Sternocleidomastoid (tissue), 1 donor: Measurements from ENCODE around the genes USH1C, SAAL1 and TMEM86A.

- PRO-cap = no peak
These were observed 83.1 kb upstream of the C11orf58 start for GRCh38 chr11:16655390-16655719.

- PRO-cap = no peak
These were observed 95.9 kb downstream of the PLEKHA7 start for GRCh38 chr11:16917935-16919052.

GRCh38 chr11:16986039-16986717 lies 28.0 kb downstream of the PLEKHA7 start:
- PRO-cap = no peak

DNA sequence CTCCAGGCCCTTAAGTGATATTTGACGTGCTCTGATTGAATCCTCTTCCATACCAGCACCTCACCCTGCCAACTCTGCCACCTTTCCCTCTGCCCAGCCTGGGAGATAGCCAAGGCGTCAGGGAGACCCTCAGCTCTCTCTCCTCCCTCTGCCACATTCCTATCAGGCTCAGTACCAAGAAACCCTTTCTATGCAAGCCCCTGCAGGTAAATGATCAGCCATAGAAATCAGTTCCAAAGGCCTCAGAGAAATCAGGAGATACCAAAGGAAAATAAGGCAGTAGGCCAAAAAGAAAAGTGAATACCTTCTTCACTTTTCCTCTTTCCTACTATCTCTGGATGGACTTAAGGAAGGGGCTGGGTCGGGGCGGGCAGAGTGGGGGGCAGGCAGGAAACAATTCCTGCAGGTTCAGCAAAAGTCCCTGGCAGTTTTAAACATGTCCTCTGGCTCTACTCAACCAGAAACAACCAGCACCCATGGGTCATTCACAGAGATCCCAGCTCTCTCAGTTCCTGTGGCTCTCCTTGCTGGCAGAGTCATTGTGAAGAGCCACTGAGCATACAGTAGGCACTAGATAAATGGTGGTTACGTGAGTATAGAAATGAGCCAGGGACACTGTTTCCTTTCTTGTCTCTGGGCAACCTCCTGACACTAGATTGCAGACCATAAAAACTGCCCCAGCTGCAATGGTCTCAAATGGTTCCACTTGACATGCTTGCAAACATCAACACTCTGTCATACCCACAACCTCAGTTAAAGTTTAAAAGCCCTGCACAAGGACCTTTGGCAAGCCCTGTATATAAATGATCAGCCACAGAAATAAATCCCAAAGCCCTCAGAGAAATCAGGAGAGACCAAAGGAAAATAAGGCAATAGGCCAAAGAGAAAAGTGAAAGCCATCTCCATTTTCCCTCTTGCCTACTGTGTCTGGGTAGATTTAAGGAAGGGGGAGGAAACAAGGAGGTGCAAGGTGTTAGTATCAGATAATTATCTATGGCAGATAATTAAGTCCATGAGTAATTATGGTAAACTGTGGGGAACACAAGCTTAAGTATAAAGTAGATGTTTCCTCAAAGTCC lies 20.9 kb downstream of the PLEKHA7 start:
- PRO-cap = no peak

GRCh38 chr11:17011473-17012754 lies 2.3 kb downstream of the PLEKHA7 start:
- PRO-cap = no peak

DNA sequence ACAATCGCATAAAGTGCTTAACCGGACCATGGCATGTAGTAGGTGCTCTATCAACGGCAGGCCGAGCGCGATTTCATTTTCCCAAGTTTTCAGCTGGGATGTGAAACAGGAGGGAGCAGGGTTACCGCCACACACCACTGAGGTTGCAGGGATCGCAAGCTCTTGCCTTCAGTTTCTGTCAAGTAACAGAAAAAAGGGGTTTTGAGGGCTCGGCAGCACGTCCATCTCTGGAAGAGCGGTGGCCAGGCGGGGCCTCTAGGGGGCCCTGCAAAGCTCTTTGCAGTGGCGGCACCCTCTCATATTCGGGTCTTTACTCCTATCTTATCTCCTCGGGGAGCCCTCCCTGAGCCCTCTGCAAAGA lies 738 bp upstream of the PLEKHA7 start:
- PRO-cap = no peak

- PRO-cap = no peak
These were observed 3.7 kb downstream of the RPS13 start for GRCh38 chr11:17073474-17074547.

DNA sequence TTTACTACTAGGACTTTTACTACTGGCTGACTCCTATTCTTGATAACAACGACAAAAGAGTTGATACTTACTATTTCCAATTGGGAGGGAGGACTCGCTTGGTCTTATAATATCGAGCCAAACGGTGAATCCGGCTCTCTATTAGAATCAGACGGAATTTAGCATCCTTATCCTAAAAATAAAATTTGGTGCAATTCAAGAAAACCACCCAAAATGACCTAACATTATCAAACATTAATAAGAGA lies 2.5 kb downstream of the RPS13 start:
- PRO-cap = no peak

- PRO-cap = no peak
These were observed at the start of gene USH1C for GRCh38 chr11:17544046-17544715. Gene USH1C (minus strand): TSS chr11:17544416.

DNA sequence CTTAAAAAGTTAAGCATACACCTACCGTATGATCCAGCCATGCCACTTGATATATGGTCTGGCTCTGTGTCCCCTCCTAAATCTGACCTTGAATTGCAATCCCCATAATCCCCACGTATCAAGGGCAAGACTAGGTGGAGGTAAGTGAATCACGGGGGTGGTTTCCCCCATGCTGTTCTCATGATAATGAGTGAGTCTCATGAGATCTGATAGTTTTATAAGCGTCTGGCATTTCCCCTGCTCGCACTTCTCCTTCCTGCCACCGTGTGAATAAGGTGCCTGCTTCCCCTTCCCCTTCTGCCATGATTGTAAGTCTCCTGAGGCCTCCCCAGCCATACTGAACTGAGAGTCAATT lies 4.7 kb downstream of the SAAL1 start:
- PRO-cap = no peak

DNA sequence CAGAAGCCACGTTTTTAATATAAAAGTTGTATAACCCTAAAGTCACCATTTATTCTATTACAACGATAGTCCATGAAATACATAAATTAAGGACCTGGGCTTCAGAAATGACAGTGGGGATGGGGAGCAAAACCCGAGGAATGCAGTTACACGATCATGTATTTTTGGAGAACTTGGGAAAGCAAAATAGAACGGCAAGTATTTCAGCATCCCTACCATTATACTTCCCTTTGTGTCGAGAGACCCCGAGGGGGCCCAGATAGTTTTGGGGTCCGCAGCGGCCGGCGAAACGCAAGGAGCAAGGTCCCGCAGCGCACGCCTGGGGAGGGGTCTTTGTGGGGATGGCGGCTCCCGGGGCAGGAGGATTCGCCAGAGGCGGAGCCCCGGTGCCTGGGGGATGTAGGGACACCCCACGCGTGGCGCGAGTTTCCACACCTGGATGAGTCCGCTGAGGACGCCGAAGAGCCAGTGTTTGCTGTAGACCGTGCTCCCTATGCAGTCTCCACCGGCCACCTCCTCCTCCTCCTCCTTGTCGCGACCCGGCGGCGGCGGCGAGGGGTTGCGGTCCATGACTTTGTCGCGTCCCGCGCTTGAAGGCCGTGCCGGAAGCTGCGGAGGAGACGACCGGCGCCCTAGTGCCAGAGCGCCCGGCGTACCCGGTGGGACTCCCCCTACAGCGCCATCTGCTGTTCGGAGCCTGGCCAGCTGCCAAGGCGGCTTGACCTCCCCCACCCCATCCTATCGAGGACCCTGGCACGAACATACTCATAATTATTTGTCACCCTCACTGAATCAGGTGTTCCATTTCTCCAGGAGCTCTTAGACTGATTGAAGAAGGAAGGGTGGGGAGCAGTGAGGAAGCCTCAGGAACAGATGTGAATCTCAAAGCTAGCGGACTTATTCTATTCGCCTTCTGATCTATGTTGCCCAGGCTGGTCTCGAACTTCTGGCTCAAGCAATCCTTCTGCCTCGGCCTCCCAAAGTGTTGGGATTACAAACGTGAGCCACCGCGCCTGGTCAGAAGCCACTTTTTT lies at the start of gene SAAL1:
Gene SAAL1 (minus strand): TSS at position 611 of the 1,034 bp plus-strand sequence.
- PRO-cap = bidirectional peak, plus-strand start at position 840 of the sequence, minus-strand start at position 592 of the sequence

DNA sequence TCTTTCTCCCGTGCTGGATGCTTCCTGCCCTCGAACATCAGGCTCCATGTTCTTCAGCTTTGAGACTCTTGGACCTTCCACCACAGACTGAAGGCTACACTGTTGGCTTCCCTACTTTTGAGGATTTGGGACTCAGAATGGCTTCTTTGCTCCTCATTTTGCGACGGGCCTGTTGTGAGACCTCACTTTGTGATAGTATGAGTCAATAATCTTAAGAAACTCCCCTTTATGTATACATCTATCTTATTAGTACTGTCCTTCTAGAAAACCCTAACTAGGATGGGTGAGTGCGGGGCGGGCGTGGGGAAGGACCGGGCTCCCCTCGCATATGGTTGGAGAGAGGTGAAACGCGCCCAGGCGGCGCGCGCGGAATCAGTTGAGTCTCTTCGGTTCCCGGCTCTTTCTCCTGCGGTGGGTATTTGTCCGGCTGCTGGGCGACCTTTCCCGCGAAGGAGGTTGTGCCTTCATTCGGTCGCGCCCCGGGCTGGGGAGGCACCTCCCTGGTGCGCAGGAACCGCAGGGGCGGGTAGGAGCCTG lies 27.8 kb downstream of the SAA4 start:
- PRO-cap = no peak

GRCh38 chr11:18398871-18399323 lies 4.5 kb downstream of the LDHA start:
- PRO-cap = no peak

DNA sequence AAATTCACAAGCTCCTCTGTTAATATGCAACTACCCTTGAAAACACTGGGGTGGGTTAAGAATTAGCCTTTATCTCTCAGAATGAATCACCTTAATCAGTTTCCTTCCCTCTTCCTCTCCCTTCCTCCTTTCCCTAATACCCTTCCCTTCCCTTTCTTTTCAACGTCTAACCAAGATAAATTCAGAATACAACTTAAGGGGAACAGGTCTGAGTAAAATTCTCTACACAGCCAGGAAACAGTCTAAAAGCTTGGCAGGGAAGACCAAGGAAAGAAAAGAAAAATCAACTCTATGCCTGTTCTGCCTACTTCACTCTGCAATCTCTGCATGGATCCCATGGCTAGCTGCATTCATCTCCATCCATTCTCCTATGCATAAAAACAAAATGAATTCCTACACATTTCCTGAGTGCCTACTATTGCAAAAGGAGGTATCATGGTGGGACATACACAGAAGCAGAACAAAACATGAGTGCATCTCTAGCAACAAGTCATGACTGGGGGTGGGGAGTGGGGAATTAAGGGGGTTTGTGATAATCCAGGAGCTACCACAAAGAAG lies 15.2 kb downstream of the UEVLD start:
- PRO-cap = no peak

- PRO-cap = bidirectional peak, plus-strand start at chr11:18698758, minus-strand start at chr11:18698549; bidirectional peak, plus-strand start at chr11:18699183, minus-strand start at chr11:18699115
These were observed at the start of gene TMEM86A for GRCh38 chr11:18698340-18699562. Gene TMEM86A (plus strand): TSS chr11:18698779.

DNA sequence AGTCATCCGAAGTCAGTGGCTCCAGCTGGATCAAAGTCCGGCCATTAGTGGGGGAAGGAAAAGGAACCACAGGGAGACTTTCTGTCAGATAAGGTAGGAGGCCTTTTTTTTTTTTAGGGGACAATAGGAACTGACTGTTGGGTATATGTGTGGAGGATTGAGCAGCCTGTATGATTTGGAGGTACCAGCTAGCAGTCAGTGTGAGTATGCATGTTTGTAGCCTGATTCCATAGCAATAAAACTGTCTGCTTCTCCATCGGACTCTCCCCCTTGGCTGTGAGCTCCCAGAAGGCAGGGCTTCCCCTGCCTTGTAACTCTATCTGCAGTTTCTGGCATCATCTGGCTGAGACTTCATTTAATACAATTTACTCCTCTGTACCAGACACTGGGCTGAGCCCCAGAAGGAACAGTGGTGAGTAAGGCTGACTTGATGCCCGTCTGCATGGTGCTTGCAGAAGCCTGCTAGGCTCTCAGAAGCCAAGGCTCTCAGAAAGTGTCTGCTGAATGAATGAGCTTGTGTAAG lies 5.7 kb downstream of the IGSF22 start:
- PRO-cap = no peak

DNA sequence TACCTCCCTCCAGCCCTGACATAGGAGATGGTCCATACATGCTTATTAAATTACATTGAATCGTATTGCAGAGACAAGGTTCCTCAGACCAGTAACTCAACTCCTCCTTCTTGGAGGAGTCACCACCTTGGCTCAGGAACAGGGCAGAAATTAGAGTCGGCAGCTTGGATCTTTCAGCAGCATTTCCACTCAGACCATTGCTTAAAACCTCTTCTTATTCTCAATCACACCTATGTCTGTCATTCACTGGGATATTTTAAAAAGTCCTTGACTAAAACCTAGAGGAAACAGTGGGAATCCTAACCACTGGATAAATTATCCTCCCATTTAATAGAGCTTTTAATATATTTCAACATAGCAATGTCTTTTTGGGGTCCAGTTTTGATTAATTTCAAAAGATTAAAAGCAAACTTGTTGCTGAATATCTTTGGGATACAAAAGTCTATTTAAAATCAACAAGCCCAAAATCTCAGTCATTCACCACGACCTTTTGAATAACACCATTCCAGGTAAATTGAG lies 835 bp downstream of the CSRP3 start:
- PRO-cap = no peak

- PRO-cap = no peak
These were observed 101.2 kb upstream of the E2F8 start for GRCh38 chr11:19341979-19342215.

DNA sequence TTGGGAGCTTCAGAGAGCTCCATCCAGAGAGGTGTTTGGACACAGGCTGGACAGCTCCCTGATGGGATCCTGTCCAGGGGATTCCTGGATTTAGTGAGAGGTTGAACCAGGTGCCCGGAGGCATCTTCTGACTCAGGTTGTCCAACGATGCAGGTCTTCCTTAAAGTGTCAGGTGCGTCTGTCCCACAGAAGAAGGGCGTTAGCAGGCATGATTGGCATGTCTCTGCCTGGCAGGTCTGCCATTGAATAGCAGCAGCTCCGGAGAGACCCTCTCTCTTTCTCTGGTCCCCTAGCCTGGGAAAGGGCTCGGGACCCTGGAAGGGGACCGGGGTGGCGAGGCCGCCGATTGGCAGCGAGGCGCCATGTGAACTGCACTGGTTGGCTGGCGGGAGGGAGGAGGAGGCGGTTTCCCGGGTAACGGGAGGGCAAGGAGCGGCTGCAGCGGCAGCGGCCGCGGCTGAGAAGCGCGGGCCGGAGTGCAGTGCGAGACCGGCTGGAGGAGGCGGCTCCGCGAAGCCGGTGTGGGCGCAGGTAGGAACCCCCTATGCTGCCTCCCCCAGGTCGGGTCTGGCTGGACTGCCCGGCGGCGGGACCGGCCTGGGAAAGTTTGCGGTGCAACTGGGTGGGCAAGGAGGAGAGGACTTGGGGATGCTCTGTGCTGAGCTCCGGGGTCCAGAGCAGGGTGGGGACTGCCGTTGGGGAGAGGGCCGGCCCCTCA lies 104.2 kb upstream of the E2F8 start:
- PRO-cap = unidirectional peak, plus-strand start at position 447 of the sequence

GRCh38 chr11:19573691-19574237 lies 138.9 kb upstream of the NAV2 start:
- PRO-cap = no peak